Measurements from ENCODE around the gene GNPDA1.

DNA sequence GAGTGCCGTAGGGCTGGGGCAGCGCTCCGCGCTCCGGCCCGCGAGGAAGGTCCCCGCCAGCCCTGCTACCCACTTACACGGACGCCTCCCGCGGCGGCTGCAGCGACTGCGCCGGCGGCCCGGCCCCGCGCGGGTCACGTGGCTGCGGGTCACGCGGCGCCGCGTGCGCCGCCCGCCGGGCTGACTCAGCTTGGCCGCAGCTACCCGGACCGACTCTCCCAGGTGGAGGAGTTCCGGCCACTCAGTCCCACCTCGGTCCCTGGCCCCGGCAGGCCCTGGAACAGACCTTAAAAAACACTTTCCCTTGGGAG, at the start of gene GNPDA1:
Gene GNPDA1, minus strand, starts transcription at position 110 of the 311 bp plus-strand sequence.
- CAGE, long polyA plus RNA, result start-site peak on the minus strand centred at position 100 of the sequence, 22 bp wide, 1,398 and 163 reads in 2 replicates
- RRBS, result 2% methylated on average over 32 of the region's 38 CpGs

GRCh38 chr5:142095395-142096218, 13.0 kb upstream of the NDFIP1 start:
- CAGE, long polyA plus RNA, result no peak
- RRBS, result no CpG with 5 or more reads among the region's 8 CpGs

- CAGE, long polyA plus RNA, result no peak
- RRBS, result no CpG with 5 or more reads among the region's 1 CpG
Measured at GRCh38 chr5:142118183-142118513, 9.6 kb downstream of the NDFIP1 start.

- CAGE, long polyA plus RNA, result no peak
- RRBS, result no CpG with 5 or more reads among the region's 2 CpGs
Measured at GRCh38 chr5:142153184-142153663, 44.6 kb downstream of the NDFIP1 start.

DNA sequence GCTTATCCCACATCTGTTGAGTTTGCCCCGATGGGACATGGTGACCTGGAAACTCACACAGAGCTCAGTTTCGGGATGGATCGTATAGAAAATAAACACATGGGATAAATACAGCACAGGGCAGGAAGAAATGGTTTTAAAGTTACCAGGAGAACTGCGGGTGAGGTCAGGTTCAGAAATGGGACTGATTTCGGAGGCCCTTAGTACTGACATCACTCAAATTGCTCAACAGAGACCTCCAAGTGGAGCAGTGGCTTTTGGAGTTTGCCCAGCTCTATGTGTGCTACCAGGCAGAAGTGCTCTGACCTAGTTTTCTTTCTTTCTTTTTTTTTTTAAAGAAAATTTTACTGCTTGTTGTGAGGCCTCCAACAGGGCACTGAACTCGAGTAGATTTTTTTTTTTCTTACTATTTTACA, 173.9 kb downstream of the FGF1 start:
- CAGE, long polyA plus RNA, result no peak
- RRBS, result no CpG with 5 or more reads among the region's 6 CpGs

DNA sequence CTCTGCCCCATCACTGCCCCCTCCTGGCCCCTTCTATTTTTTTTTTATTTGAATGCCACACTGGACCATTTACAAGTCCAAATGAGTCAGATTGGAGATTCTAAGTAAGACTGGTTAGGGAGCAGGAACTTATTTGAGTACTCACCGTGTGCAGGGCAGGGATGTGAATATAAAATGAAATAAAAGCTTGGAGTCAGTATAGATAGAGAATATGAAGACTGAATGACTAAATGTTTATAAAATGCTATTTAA, 137.0 kb downstream of the FGF1 start:
- CAGE, long polyA plus RNA, result no peak
- RRBS, result no CpG with 5 or more reads among the region's 1 CpG

DNA sequence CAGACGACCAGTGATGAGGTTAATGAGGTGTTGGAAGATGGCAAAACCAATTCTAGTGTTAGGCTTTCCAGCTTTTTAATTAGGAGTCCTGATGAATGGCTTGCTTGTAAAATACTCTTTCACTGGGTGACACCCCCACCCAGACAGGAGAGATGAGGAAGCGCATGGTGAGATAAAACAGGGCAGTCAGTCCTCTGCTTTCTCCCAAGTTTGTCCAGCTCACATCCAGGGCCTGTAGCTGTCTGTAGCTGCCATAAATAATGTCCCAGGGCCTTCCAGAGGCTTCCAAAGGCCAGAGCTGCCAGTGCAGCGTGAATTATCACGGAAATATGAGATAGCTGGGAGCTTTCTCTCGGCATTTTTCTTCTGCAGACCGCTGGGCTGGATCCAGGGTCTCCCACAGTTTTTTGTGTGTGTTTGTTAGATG, 117.7 kb downstream of the FGF1 start:
- CAGE, long polyA plus RNA, result no peak
- RRBS, result no CpG with 5 or more reads among the region's 6 CpGs

DNA sequence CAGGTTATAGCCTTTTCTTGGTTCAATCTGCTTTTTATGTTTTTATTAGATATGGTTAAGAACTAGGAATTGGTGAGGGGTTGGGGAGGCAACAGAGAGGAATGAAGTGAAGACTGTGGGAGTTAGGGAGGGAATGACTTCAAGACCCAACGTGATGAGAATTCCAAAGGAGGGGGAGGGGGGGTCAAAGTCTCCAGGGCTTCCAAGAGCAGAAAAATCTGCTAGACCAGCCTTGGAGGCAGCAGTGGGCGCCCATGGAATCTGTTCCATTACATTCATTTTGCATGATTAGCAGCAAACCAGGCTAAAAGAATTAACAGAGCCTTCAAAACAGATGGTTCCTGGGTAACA, 95.2 kb downstream of the FGF1 start:
- CAGE, long polyA plus RNA, result no peak
- RRBS, result no CpG with 5 or more reads among the region's 2 CpGs

DNA sequence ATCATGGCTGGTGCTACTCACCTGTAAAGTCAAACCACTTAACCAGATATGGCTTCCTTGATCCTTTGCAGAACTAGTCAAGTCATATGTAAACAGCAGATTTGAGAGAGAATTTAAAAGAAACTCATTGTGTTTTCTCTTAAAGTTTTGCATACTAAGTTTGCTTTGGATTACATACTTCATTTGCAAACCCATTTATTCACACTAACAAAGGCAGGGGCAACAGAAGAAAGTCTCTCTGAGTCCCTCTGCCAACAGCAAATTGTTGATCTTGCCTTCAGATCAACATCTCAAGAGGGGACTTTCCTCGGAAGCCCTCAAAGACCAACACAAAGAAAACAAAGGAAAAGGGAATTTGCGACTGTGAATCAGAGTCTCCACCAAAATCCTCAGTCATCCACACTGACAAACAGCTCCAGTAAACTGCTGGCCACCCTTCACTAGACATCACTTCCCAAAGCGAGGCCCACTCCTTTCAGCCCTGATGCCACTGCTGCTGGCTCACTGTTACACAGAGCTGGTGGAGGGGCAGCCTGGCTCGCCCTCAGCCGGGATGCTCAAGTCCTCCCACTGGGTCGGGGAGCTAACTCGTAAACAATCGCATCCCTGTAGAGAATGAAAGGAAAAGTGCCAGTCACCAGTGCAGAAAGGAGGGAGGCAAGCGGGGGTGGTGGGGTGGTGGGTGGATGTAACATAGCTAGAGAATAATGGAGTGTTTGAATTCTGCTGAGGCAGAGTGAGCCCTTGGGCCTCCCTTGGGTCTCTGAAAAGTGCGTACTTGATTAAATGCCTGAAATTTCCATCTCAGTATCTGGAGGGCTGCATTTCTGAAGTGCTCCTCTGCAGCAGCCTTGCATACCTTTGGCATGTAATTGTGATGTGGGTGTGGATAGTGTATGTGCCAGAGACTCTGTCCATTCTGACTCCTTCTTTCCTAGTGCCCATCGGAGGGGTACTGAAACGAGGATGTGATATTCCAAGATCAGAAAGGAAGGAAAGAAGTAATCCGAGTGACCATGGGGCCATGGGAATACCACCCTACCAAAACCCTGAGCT, 1.3 kb downstream of the FGF1 start:
- CAGE, long polyA plus RNA, result no peak
- RRBS, result no CpG with 5 or more reads among the region's 13 CpGs

DNA sequence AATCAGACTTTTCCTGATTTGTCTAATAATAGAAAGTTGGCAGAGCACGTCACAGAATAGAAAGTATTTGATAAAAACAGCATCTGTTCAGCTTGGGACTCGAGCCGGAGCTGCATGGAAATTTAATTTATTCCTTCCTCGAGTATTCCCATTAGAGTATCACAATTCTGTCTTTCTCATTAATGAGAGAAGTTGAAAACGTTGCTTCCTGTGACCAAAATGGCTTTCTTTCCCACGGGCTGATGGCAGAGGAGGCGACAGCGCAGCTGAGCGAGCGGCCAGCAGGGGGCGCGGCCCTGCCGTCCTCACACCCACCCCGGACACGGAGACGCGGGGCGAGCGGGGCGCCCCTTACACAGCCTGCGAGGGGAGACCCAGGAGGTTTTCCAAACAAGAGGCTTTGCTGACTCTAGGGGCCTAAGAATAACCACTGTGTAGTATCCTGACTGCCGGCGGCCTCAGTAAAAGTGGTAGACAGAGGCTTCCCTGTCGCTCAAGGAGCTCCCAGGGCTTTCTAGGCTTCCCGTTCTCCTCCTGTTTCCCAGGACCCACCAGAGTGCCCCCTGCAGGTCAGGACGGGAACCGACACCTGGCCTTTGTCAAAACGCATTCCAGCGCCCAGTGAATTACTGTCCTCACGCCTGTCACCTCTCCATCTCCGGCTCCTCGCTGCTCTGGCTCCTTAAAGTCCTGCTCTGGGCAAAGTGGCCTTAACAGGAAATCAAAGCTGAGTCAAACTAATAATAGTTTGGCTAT, 27.3 kb upstream of the FGF1 start:
- CAGE, long polyA plus RNA, result no peak
- RRBS, result no CpG with 5 or more reads among the region's 32 CpGs

DNA sequence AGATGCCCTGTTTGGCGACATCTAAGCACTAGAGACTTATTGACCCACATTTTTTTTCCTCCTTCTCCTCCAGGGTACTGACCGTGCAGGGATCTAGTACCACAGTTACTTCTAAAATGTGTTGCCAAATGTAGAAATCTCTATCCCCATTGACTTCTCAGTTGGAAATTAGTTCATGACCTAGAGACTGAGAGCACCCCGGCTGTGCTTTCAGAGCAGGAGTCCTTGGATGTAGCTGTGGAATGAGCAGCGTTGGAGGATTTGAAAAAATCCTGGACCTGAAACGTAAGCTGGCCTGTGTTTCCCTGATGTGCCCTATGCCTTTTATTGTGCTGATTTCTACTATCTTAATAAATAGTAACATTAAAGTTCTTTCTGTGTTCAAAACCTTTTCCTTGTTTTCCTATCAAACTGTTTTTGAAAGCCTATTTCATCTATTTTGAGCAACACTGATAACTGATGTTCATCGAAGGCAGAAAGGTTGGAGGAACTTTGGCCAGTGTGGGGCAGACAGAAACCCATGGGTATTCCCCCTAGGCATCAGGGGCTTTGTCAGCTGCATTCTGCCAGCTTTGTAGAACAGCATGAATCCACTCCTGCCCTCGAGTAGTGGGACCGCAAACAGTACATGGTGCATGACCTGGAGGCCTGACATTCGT, 22.4 kb downstream of the ARHGAP26 start:
- CAGE, long polyA plus RNA, result no peak
- RRBS, result no CpG with 5 or more reads among the region's 9 CpGs

DNA sequence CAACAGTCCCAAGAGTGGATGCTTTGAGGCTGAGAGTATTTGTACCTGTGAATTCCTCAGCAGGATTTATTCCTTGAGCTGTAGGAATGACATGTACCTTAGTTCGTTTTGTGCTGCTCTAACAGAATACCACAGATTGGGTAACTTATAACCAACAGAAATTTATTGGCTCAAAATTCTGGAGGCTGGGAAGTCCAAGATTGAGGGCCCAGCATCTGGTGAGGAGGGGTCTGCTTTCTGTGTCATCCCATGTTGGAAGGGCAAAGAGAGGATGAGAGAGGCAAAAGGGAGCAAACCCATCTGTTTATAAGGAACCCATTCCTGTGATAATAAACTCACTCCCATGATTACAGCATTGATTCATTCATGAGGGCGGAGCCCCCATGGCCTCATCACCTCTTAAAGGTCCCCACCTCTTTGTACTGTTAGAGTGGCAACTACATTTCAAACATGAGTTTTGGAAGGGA, 29.3 kb downstream of the ARHGAP26 start:
- CAGE, long polyA plus RNA, result no peak
- RRBS, result no CpG with 5 or more reads among the region's 2 CpGs

DNA sequence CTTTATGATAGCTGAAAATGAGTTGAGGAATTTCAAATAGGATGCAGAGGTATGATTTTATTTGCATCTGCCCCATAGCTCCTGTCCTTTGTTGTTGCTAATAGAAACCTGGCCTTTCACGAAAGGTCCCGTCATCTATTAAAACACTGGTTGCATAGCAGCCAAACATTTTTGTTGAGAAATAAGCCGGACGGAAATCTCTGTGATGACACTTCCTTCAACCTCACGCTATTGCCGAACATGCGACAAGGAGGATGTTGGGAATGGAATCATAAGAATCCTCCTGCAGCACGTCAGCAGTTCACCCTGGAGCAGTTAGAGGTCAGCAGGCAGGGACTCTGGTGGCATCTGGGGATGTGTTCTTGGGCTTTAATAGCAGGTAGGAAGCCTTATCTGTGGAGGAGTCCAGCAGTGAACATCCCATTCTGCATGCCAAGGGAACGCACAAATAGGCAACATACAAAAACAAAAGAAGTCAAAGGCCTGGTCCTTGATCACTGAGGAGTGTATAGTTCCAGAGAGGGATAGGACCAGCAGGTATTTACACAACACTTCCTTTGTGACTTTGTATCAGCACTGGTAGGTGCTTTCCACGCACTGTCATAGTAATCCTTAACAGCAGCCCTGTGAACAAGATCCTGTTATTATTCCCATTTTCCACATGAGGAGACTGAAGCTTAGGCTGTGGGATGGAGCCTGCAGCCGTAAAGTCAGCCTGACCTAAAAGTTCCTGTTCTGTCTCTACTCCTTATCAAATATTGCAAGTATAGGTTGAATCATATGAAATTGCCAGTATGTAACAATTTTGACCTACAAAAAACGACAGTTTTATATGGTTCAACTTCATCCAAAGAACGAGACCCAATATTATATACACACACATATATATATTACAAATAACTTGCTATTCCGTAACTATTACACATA, 33.5 kb downstream of the ARHGAP26 start:
- CAGE, long polyA plus RNA, result no peak
- RRBS, result no CpG with 5 or more reads among the region's 14 CpGs

DNA sequence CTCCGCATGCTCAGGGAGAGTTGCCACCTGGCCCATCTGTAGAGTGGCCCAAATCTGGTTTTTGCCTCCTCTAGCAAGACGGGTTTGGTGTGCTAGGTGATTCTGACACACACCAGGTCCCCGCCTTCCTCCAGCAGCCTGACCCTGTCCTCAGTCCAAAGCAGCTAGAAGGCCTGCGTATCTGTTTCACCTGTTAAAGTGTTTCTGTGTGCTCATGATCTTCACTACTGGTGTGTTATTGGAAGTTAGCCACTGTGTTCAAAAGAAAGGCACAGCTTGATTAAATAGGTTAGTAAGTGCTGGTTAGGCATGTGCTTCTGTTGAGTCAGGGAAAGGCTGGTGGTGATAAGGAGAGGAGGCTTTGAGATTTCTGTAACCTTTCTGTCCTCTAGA, 58.6 kb downstream of the ARHGAP26 start:
- CAGE, long polyA plus RNA, result no peak
- RRBS, result no CpG with 5 or more reads among the region's 4 CpGs

DNA sequence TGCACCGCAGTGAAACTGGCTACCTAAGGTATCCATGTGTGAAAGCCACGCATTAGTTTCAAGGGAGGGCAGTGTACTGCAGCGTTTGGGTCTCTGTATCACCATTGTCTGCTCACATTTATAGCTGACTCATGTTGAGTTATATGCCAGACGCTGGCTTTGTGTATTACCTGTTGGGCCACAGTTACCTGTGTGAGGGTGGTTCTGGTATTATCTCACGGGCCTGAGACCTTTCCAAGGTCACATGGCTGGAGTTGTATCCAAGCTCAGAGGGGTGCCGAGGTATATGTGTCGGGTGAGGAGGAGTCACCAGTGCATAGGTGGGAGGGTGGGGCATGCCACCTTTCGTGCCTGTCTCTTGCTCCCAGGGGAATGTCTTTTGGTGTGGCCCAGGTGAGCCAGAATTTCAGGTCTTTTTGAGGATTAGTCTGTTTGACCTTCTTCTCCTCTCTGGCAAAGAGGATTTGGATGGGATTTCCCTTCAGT, 75.9 kb downstream of the ARHGAP26 start:
- CAGE, long polyA plus RNA, result no peak
- RRBS, result no CpG with 5 or more reads among the region's 8 CpGs

- CAGE, long polyA plus RNA, result no peak
- RRBS, result no CpG with 5 or more reads among the region's 4 CpGs
Measured at GRCh38 chr5:142857263-142857772, 87.1 kb downstream of the ARHGAP26 start.

DNA sequence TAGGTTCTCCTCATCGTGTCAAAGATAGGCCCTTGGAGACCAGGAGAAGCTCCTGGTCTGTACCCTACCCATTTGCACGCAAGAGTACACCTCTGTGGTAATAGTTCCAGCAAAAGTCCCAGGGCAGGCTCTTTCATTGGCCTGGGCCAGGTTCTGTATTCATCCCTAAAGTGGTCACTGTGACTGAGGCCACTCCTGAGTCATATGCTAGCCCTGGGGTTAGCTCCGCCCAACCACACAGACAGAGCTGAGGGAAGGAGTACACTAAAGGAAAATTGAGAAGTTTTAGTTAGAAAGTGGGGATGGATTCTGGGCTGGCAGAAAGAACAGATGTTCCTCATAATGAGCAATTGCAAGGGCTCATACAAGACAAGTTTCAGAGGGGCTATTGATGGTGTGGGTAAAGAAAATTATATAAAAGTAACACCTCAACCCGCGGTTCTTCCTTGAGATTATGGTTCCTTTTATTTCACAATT, 206.7 kb downstream of the ARHGAP26 start:
- CAGE, long polyA plus RNA, result no peak
- RRBS, result no CpG with 5 or more reads among the region's 5 CpGs

DNA sequence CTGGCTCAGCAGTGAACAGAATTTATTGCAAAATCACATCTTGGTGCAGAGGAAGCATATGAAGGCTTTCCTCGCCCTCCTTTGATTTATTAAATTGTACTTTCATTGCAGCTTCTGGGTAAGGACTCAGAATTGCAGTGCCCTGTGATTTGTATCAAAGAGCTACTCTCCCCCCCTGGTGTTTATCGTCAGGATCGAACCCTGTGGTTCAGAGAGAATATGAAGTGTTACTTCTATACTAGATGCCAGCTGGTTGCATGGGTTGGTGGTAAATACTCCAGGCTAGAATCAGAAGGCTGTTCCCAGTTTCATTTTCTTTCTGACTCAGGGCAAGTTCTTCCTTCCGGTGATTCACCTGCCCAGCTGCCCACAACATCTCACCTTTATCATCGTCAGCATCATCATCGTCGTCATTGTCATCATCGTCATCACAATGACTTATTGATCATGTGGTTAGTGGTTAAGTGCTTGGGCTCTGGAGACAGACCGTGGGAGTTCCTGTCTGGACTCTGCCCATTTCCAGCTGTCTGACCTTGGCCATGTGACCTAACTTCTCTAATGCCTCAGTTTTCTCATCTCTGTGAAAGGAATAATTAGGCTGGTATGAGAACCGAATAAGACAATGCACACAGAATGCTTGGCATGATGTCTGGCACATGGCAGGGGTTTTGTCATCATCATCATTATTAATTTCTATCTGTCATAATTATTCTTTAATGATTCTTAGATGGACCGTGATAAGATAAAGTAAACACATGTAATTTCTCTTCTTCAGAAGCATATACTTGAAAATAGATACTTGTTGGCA, 238.9 kb downstream of the ARHGAP26 start:
- CAGE, long polyA plus RNA, result no peak
- RRBS, result no CpG with 5 or more reads among the region's 11 CpGs

DNA sequence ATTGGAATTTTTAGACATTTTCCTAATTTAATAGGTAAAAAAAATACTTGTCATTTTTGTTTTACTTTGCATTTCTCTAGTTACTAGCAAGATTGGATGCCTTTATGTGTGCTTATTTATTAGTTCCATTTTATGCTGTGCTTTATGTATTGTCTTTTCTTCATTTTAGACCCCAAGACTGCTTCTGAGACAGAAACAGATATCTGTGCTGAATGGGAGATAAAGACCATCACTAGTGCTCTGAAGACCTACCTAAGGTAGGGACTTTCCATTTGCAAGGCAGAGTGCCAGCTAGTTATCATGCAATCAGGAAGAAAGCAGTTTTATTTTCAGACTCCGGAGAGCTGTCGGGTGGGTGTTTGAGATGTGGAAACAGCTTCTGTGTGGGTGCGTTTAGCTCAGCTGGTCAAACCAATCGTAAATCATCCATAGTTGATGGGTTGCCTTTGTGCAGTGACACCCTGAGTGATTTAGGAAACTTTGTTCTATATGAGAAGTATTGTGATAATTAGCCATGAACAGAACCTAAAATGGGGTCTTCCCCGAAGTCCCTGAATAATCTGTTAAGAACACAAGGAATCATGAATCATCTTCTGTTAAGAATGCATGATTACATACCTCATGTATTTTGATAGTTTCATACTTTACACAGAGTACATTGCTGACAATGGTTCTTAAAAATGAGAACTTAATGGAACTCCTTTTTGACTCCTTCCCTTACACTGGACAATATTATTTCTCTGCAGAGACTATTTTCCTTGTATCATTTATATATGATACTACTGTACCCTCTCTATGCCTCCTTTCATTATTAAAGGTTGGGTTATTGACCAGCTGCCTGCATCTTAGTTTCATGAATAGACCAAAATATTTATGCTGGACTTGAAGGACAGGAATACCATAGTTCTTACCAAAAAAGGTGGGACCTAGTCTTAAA, 284.4 kb downstream of the ARHGAP26 start:
- CAGE, long polyA plus RNA, result no peak
- RRBS, result no CpG with 5 or more reads among the region's 5 CpGs

DNA sequence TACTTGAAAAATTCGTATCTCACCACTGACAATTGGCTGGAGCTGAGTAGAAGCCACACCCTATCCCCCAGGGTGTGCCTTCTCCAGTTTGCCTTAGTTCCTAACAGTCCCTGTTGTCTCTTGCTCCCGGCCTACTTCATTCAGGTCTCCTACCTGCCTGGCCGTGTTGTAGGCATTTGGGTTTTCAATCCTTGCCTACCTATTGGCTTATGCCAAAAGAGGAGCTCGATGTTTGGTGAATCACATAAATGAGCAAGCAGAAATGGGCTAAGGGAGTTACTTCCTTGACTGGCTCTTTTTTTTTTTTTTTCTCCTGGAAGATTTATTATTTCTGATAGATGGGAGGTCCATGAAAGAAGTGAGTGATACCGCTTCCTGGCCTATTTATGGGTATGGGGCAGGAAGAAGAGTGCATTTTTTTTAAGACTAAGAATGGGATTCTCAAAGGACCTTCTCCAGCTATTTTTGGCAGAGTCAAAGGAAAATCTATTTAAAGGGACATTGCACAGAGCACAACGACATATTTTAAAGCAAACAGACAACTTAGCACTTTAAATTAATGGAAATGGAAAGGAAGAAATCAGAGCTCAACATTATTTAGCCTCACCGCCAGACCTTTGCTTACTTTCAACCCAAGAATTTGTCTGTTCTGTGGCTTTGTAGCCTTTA, 294.1 kb downstream of the ARHGAP26 start:
- CAGE, long polyA plus RNA, result no peak
- RRBS, result no CpG with 5 or more reads among the region's 7 CpGs

Data from AG04450 (cell line).